ENCODE measurements around the genes STX8 and CFAP52.

GRCh38 chr17:8365428-8365694 lies 11.1 kb downstream of the KRBA2 start:
- PRO-cap = no peak

DNA sequence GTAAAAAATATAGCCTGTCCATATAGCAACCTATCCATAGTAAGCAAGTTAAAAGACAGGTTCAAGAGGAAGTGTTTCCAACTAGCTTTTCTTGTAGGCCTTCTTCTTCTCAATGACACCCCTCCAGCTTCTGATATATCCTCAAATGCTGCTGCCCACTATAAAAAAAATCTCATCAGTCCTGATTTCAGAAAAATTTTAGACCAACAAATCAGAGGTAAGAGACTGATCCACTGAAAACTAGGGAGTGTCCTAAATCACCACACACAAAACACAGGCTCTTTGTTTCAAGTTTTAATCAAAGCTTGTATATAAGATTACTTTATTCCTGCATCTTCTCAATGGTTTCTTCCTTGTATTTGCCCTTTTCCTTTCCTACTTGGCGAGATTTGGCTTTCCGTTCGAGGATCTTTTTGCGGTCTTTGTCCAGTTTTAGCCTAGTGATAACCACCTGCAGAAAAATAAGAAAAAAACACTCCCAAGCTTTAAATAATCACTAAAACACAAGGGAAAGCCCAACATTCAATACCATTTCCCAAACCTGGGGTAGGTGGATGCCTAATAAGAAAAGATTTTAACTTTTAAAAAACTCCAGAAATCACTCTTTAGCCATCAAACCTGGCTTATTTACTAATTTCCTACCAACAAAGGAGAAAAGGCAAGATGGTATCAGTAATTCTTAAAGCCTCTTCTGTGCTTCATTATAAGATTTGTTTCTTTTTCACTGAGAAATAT lies 905 bp upstream of the KRBA2 start:
- PRO-cap = no peak

DNA sequence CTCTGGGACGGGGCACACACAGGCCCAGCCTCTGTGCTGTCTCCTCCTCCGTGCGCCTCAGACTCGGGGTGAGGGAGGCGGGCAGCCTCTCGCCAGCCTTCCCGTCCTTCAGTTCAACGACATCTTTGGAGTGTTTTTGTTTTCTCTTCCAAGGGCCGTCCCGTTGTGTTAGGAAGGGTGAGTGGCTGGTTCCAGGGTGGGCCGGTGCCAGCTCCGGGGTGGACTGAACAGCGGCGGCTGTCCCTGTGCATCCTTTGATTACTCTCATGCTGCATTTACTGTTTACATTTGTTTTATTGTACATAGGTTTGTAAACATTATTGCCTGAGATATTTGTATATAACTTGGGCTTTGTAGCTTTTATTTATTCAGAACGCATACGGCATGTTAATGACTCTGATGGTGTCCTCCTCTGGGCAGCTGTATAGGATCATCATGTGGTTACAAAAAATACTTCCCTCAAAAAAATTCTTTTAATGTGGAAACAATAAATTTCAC lies 32.0 kb downstream of the NDEL1 start:
- PRO-cap = no peak

GRCh38 chr17:8473431-8474418 lies 38.0 kb downstream of the NDEL1 start:
- PRO-cap = no peak

GRCh38 chr17:8476340-8477493 lies 41.0 kb downstream of the NDEL1 start:
- PRO-cap = no peak

DNA sequence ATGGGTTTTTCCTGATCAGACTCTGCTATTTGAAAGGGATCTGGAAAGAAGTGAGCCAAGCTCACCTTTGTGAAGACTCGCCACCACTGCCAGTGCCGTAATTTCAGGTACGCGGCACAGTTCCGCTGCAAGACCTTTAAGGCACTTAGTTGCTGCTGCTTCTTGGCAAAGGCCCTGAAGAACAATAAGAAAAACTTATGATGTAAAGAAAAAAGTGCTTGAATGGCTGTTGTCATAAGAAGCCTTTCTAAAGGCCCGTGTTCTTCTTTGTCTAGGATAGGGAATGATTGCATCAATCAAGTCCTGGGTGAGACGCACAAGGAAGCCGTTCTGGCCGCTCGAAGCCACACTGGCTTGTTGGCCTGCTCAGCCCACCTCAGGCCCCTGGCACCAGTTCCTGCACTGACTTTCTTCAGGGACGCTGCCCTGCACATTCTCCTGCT lies 78.1 kb downstream of the NDEL1 start:
- PRO-cap = no peak

DNA sequence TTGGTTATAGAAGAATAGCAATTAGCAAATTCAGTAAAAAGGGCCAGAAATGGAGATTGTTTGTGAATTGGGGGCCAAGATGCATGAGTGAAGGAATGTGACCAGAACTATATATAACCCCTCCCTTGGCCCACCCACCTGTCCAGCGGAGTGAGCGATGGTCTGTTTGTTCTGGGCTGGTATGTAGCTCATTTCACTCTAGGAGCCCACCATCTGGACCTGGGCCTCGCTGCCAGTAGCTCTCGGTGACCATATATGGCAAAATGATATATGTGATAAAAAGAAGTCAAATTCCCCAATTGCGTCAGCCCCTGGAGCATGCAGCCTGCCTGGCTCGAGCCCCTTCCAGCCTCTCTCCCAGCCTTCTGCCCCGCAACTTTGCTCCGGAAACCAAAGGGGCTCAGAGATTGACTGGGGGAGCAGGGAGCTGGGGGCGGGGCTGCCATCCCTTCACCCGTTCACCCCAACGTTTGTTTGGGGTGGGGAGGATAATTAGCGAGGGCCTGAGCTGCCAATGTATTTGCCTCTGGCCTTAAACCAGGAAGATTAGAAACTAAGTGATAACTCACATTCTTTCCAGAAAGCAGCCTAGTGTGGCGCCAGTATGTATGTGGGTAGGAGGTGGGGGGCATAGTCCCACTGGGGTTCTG lies 47.2 kb downstream of the CCDC42 start:
- PRO-cap = bidirectional peak, plus-strand start at position 298 of the sequence, minus-strand start at position 168 of the sequence

DNA sequence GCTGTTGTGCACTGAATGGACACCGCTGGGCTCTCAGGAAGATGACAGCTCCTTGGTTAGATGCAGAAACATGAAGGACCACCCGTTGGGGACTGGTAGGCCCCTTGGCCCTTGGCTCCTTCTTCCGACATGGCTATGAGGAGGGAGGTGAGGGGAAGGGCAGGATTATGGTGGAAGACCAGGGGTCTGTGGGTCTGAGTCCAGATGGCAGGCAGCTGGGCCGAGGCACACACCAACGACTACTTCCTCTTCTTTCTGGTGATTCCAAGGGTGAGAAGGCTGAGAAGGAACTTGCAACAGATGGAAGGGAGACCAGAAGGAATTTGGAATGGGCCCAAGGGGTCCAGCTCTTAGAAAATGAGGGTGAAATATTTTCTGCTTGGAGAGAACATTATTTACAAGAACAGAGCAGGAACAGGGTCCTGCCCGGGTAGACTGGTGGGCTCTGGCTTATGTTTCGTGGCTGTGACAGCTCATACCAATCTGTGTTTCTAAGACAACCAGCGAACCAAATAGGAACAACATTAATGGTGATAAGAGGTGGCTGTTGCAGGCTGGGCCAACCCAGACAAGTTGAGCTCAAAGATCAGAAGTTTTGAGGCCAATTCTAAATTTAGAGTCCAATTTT lies 36.7 kb downstream of the CCDC42 start:
- PRO-cap = no peak

GRCh38 chr17:8745579-8746458 lies 1.2 kb upstream of the CCDC42 start:
- PRO-cap = bidirectional peak, plus-strand start at chr17:8746380, minus-strand start at chr17:8746074

DNA sequence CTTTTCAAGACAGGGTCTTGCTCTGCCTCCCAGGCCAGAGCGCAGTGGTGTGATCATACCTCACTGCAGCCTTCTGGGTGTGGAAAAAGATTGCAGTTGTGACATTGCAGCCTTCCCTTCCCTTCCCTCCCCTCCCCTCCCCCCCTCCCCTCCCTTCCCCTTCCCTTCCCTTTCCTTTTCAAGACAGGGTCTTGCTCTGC lies 41.7 kb downstream of the PIK3R5 start:
- PRO-cap = no peak

- PRO-cap = no peak
Measured at GRCh38 chr17:8929113-8929584, 36.4 kb downstream of the PIK3R5 start.

GRCh38 chr17:8953030-8953411 lies 12.5 kb downstream of the PIK3R5 start:
- PRO-cap = no peak

- PRO-cap = unidirectional peak, plus-strand start at chr17:9003087
Measured at GRCh38 chr17:9002778-9003446, 18.4 kb upstream of the NTN1 start.

GRCh38 chr17:9239138-9239766 lies 217.9 kb downstream of the NTN1 start:
- PRO-cap = unidirectional peak, plus-strand start at chr17:9239391

DNA sequence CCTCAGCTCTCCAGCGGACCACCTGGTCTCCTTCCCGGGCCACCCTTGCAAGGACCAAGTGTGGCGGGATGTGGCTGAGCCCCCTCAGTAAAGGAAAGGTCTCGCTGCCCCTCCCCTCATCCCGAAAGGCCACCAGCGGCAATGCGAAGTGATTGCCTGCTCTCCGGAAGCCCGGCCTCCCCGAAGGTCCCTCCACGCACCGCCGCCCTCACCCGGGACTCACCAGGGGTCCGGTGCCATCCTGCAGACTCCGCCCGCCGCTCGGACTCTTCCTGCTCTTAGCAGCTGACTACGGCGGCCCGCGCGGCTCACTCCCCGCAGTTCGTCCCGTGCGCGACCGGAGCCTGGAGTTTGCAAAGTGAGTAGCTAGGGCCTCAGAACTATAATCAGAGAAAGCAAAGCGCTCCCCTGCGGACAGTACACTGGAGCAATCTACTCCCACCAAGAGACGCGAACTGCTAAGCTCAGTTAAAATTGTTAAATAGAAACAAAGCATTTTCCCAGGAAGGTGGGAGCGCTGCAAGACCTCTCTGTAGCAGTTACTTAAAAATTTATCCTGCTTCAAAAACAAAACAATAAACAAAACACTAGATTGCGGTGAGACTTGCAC lies at the start of gene STX8:
Gene STX8, minus strand, starts transcription at position 252 of the 610 bp plus-strand sequence.
- PRO-cap = unidirectional peak, minus-strand start at position 212 of the sequence

- PRO-cap = no peak
Measured at GRCh38 chr17:9576323-9576778, at the start of gene CFAP52. TSS of gene CFAP52 (plus strand) at chr17:9576642.

DNA sequence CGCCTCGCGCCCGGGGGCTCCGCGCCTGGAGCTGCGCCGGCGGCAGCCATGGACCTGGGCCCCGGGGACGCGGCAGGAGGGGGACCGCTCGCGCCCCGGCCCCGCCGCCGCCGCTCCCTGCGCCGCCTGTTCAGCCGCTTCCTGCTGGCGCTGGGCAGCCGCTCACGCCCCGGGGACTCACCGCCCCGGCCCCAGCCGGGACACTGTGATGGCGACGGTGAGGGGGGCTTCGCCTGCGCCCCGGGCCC lies 192 bp downstream of the USP43 start:
- PRO-cap = no peak

DNA sequence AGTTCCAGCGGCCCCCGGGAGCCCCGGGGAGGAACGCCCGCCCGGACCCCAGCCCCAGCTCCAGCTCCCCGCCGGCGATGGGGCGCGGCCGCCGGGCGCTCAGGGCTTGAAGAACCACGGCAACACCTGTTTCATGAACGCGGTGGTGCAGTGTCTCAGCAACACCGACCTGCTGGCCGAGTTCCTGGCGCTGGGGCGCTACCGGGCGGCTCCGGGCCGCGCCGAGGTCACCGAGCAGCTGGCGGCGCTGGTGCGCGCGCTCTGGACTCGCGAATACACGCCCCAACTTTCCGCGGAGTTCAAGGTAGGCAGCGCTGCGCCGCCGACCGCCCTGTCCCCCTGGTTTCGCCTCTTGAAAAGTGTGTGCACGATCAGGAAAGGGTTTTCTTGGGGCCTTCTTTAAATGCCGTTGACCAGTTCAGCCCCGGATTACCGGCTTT lies 536 bp downstream of the USP43 start:
- PRO-cap = bidirectional peak, plus-strand start at position 285 of the sequence, minus-strand start at position 200 of the sequence; unidirectional peak, minus-strand start at position 361 of the sequence

GRCh38 chr17:9646273-9646783 lies 1.0 kb downstream of the USP43 start:
- PRO-cap = no peak

GRCh38 chr17:9726095-9726669 lies 65.2 kb downstream of the DHRS7C start:
- PRO-cap = no peak